Measurements from ENCODE around the genes MVD and PABPN1L.

- PRO-cap: unidirectional peak, plus-strand start at chr16:88467606
Observed at GRCh38 chr16:88467315-88467776, 14.3 kb downstream of the ZFPM1 start.

GRCh38 chr16:88527489-88528007, 42.7 kb upstream of the ZC3H18 start:
- PRO-cap: no peak

GRCh38 chr16:88532961-88533203, 37.3 kb upstream of the ZC3H18 start:
- PRO-cap: no peak

DNA sequence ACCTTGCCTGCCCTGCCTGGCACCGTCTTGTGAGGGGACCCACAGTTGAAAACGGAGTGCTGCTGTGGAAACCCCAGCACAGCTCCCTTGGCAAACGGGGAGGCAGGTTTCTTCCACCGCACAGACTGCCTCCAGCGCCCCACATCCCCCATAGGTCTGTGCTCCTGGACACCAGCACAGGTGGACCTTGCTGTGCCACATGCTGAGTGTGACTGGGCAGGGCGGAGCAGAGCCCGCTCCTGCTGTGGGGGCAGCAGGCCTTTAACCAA, 9.4 kb downstream of the ZC3H18 start:
- PRO-cap: no peak

DNA sequence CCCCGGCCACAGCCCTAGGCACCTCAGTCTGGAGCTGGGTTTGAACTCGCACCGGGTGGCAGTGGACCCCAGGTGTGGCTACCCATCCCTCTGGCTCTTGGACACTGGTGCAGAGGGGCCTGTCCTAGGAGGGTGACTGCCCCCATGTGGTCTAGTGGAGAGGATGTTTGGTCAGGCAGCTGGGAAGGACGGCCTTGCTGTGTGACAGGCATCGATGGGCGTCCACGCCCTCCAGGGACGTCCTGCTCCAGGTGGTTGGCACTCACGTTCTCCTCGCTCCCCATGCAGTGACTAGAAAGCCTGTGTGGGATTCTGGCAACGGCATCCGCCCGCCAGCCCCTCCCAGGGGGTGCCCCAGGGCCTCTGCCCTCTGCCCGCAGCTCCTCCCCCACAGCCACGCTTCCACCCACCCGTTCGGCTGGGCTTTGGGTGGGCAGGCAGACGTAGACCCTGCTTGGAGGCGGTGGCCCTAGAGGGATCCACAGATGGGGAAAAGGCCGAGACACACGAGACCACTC, 4.8 kb upstream of the IL17C start:
- PRO-cap: no peak

DNA sequence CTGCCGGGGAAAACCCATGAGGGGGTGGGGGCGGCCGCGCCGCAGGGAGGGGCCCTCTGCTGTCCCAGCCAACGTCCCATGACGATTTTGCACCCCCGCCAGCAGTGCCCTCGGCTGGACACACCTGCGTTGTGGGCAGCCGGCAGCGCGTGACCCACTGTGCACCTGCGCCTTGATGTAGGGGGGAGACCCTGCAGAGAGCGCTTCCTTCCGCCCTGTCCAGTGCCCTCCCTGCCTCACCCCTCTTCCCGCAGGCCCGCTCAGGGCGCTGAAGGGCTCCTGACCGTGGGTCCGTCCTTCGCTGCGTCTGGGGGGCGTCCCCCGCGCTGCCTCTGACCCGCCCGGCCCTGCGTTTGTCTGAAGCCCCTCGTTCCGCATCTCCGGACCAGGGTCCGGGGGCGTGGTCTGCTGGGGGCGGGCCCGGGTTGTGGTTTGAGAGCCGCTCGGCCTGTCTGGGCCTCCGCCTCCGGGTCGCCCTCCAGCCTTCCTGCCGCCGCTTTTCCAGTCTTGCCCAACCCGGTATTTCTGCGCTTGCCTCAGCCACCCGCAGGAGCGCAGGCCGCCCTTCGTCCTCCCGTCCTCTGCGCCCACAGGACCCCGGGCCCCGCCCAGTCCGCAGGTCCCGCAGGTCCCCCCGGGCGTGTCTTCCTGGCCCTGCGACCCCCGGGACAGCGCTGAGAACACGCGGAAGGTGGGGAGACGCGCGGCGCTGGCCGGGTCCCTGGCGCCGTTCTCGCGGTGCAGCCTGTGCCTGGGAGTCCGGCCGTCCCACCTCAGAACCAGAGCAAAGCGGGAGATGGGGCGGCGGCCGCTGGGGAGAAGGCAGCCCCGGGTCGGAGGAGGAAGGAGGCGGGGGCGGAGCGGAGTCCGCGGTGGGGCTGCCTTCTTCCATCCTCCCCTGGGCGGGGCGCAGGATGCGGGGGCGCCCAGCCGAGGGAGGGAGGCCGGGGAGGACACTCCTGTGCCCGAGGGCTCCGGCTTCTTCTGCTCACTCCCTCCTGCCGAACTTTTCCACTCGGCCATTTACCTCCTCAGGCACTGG, 4.0 kb upstream of the IL17C start:
- PRO-cap: no peak

DNA sequence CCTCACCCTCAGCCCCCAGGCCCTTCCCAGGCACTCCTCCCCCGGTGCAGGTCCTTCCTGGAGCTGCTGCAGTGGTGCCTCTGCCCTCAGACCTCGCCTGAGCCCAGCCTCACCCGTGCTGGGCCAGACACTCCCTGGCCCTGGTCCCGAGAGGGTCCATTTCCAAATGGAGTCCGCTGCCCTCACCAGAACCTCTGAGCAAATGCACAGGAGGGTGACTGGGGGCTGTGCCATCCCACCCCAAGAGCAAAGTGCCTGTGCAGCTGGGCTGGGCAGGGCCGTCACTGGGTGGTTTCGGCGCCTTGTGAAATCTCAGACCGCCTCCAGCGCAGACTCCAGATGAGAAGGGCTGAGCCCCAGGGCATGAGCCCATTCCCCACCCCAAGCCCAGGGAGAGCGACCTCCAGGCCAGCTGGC, 705 bp downstream of the CYBA start:
- PRO-cap: unidirectional peak, minus-strand start at position 341 of the sequence

GRCh38 chr16:88658589-88659368, 4.1 kb downstream of the MVD start:
- PRO-cap: no peak

- PRO-cap: bidirectional peak, plus-strand start at chr16:88663381, minus-strand start at chr16:88663080
Observed at GRCh38 chr16:88662683-88663763, at the start of gene MVD. MVD (minus strand) TSS chr16:88663091.

DNA sequence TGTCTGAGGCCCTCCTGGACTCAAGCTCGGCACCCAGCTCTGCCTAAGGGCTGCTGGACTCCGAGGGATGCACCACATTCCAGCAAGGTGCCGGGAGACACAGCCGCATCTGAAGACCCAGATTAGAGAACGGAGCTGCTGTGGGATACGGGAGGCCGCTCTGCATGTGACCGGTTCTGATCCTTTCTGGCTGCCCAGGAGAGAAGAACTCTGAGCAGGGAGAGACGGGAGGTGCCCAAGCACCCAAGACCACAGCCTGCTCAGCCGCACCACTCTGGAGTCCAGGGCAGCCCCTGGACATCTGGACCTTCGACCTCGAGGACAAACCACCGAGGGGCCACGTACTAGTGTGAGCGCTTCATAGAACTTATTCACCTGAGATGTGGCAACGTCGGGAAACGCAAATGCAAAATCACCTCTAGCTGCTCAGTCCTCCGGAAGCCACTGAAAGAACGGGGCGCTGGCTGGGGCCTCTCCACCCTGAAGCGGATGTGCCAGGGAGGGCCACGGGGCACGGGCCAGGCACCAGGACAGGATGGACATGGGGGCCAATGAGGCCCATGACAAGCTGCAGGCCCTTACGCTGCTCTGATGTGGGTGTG, 5.9 kb downstream of the RNF166 start:
- PRO-cap: no peak

- PRO-cap: no peak
Observed at GRCh38 chr16:88715280-88716135, 9.2 kb downstream of the CTU2 start.

- PRO-cap: no peak
Observed at GRCh38 chr16:88759163-88759718, 25.8 kb downstream of the PIEZO1 start.

GRCh38 chr16:88769380-88770391, 15.3 kb downstream of the PIEZO1 start:
- PRO-cap: unidirectional peak, minus-strand start at chr16:88769725

DNA sequence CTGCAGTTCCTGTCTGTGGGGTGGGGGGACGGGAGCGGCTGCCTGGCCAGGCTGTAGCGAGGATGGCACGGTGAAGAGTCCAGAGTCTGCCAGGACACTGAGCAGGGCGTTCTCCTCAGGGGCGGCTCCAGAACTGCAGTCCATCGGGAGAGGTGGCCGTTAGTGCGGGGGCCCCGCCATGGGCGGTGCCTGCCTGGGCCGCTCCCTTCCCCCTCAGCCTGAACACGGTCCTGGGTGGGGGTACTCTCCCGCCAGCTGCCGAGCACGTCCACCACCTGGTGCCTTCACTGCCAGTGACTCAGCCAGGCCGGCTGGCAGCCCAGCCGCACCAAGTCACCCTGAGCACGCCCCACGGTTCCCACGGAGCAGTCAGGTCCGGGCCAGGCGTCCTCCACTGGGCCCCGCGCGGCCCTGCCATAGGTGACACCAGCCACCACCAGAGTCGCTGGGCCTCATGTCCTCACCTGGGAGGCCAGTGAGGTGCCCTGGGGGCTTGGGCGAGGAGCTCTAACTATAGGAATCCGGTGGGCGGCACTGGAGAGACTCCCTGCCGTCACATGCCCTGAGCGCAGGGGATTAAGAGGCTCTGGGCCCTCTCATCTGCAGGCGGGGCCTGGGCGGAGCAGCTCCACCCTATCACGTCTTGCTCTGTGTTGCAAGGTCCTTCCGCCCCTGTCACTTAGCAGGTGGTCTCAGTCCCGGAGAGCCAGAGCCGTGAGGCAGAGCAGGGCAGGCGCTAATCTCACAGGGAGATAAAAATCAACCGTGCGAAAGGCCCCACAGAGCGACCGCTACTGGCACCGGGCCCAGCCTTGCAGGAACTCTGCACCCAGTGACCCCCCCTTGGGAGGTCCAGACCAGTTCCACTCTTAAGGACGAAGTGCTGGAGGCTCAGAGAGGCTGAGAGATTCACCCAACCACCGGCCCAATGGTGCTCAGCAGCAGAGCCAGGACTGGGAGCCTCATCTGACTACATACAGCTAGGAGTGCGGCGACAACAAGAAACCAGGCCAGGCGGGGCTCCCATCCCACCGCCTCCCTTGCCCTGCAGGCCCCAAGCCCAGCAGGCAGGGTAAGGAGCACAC, 14.3 kb downstream of the PIEZO1 start:
- PRO-cap: bidirectional peak, plus-strand start at position 709 of the sequence, minus-strand start at position 549 of the sequence

- PRO-cap: no peak
Observed at GRCh38 chr16:88853265-88853905, 3.4 kb downstream of the GALNS start.

- PRO-cap: no peak
Observed at GRCh38 chr16:88866519-88866995, at the start of gene PABPN1L. PABPN1L (minus strand) TSS chr16:88866660.

- PRO-cap: no peak
Observed at GRCh38 chr16:88870526-88871216, 4.2 kb upstream of the PABPN1L start.

DNA sequence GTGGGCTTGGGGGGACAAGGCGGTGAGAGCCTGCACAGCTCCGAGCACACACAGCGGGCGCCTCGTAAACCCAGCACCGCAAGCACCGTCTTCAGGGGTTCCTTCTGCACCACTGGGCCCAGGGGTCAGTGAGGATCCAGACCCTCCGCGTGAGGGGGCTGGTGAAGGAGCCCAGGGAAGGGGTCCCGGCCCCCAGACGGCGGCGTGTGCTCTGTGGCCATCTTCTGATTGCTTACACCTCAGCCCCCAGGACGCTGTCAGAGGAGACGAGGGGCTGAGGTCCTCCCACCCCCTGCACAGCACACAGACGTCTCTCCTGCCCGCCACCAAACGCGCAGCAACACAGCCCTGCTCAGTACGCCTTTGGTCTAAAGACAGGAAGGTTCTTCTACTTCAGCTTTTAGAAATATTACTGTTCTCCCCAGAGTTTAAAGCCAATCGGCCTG, 2.8 kb downstream of the CBFA2T3 start:
- PRO-cap: no peak

DNA sequence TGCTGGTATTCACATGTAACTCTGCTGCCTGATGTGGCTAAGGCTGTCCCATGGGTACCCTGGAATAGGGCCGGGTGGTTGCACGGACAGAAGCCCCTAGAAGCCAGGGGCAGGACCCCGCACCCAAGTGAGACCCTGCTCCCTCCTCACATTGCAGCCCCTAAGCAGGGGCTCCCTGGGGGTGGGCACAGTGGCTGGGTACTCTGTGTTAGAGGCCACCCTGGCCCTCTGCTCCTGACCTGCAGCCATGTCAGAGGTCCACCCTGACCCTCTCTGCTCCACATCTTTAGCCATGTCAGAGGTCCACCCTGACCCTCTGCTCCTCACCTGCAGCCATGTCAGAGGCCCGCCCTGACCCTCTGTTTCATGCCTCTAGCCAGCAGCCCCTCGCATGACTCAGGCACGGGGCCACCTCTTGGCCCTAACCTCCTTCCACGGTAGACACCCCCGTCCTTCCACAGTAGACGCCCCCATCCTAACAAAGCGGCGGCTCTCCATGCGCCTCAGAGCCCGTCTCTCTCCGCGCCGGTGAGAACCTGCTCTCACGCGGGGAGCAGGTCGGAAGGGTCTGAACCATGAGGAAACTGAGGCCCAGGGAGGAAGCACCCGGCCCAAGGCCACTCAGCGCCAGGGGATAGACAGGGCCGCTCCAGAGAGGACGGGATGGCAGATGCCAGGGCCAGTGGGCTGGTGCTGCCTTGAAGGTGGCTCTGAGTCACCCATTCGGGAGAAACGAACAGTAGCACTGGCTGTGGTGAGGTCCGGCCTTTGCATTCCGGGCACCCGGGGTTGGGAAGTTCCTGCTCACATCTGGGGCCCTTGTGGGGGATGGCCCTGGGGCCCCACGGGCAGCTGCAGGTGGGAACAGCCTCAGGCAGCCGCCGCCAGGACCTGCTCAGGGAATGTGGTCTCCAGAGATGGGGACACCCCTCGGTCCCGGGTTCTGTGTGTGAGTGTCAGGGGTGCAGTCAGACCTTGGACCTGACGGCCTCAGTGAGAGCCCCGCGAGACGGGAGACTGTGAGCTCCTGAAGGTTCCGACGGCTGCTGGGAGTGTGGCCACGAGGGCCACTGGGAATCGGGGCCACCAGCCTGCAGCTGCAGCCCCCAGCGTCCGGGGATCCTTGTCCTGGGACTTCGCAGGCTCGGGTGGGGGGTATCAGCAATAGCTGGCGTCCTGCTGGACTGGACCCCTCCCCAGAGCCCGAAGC, 1.7 kb downstream of the CBFA2T3 start:
- PRO-cap: no peak

DNA sequence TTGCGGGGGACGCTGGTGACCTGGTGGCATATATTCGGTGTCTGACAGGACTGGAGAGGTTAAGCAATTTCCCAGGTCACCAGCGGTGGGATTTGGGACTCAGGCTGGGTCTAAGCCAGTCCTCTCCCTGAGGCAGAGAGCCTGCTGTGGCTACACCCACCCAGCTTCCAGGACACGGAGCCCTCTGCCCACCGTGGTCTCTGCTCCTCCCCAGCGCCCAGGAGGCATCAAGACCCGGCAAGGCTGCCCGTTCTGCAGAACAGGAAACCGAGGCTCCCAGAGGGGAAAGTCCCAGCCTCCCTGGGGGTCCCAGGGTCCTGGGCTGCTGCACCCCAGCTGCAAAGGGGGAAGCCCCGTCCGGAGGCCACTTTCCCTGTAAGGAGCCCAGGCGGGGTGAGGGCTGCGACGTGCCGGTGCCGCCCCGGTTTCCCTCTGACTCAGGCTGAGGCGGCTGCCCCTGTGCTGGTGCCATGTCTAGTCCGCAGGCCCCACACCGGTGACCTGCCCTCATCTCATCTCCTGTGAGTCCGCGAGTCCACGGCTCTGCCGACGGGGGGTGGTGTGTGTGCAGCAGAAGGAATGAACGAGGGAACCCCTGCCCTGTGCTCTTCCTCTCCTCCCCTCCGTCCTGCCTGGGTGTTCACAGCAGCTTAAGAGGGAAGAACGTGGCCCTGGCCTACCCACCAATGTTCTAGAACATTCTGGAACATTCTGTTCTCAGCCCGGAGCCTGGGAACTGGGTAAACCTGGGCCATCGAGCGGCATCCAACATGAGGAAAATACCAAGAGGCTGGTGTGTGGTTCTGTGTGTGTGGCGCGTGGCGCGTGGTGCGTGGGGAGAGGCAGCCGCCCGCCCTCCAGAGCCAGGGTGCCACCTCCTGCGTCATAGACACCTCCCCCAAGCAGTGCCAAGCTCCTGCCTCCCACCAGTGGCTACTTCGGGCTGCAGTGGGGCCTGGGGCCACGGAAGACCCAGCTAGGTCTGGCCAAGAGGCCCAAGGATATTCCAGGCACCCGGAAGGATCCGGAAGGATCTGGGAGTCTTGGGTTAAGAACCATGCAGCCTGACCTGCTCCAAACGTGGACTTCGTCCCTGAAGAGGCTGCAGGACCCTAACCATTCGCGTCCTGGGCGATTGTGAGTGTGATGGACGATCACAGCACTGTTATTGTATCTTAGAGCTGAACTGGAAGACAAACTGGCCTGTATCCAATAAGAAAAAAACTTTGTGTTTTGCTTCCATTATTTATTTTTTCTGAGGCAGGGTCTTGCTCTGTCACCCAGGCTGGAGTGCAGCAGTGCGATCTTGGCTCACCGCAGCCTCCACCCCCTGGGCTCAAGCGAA, 7.1 kb upstream of the CBFA2T3 start:
- PRO-cap: no peak

Data from A673 (cell line).